Thoracic aorta endothelial cell (primary cell): Measurements from ENCODE around the gene GPR108.

- CAGE, long polyA plus RNA, result no peak
Measured at GRCh38 chr19:6608786-6609022, 17.8 kb upstream of the CD70 start.

DNA sequence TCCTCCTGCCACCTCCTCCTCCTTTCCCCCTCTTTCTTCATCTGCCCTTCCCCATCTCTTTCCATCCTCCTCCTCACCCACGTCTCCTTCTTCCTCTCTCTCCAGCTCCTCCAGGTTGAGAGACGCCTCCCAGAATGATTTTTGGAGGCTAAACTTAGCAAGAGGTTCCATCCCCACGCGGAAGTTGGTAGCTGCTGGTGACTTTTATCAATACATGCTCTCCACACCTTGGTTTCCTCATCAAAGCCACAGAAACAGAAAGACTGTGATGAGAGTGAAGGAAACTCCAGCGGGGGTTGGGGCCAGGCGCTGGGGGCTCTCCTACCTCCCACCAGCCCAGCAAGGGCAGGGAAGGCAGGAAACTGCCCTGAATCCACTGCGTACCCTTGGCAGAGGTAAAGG lies 15.1 kb downstream of the TNFSF14 start:
- CAGE, long polyA plus RNA, result no peak

DNA sequence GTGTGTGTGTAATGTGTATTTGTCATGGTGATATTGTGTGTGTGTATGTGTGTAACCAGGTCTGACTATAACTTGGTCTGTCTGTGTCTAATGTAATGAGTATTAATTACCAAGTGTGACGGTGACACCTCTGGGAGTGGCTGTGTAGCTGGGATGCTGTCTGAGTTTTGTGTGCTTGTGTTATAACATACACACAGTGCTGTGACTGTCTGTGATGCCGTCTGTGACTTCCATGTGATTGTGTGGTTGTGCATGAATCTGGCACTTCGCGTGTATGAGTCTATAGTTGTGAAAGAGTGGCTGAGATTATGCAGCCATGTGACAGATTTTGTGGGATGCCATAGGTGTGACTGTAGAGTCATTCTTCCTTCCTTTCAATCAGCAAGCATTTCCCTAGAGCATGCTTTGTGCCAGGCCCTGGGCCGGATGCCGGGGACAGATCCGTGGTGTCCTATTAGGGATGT lies 6.5 kb downstream of the TNFSF14 start:
- CAGE, long polyA plus RNA, result no peak

GRCh38 chr19:6706793-6707337 lies 13.6 kb downstream of the C3 start:
- CAGE, long polyA plus RNA, result no peak

DNA sequence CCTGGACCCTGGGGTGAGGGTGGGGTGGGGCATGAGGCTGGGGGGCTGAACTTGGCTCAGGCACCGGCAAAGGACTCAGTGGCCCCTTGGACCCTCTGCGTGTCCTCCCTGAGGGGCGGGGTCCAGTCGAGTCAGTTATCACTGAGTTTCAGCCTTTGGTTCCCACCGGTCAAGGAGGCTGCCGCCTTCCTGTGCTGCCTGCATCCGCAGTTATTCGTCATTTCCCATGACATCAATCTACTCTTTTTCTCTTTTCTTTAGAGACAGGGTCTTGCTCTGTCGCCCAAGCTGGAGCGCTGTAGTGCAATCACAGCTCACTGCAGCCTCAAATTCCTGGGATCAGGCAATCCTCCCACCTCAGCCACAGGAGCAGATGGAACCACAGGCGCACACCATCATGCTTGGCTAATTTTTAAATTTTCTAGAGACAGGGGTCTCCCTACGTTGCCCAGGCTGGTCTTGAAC lies 3.0 kb downstream of the GPR108 start:
- CAGE, long polyA plus RNA, result no peak

DNA sequence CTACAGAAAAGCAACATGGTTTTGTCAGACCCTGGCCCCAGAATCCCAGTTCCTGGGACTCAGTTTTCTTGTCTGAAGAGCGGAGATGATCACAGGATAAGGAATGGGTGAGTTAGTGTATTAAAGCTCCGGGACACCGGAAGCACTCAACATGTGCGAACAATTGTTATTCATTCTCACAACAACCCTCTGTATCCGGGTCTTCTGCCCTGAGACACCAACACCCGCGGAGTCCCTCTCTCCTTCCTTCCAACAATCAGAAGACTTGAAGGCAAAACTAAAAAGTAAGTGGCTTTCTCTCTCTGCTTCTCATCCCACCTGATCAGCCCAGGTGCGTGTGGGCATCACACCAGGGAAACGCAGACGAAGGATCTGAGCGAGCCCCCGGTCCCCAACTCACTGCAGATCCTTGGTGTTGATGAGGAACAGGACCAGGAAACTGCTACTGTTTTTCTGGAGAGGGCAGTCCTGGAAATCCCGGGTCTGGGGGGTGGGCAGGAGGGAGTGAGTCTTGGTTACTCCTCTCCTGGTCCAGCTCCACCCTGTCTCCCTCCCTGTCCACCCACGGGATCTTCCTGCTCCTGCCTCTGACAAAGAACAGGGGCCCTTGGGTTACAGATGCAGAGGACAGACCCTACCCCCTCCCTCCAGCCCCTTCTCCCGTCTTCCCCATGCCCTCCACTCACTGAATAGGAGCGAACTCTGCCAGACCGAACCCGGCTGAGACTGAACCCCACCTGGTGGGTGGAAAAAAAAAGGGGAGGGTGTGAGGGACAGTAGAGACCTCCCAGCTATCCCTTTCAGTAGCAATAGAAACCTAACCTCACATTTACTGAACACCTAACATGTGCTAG lies 1.9 kb downstream of the GPR108 start:
- CAGE, long polyA plus RNA, result no peak

GRCh38 chr19:6736845-6737721 lies at the start of gene GPR108:
Gene GPR108, minus strand, starts transcription at chr19:6737580.
- CAGE, long polyA plus RNA, result no peak

DNA sequence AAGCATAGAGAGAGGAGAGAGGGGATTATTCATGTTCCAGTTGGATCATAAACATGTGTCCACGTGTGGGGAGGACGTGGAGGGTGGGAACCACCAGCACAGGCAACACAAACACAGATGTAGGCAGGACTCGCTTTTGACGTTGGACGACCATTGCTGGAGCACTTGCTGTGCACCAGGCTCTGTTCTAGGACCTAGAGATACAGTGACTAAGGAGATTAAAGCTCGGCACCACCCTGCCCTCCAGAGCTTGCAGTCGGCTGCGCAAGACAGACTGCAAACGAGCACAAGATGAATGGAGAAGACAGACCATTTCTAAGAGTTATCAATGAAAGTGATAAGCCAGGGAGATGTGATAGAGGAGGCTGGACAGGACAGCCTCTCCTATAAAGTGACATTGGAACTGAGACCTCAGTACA lies 775 bp downstream of the SH2D3A start:
- CAGE, long polyA plus RNA, result no peak

- CAGE, long polyA plus RNA, result no peak
Measured at GRCh38 chr19:7119432-7119777, 49.9 kb downstream of the ZNF557 start.

- CAGE, long polyA plus RNA, result no peak
Measured at GRCh38 chr19:7138426-7138943, 69.0 kb downstream of the ZNF557 start.

DNA sequence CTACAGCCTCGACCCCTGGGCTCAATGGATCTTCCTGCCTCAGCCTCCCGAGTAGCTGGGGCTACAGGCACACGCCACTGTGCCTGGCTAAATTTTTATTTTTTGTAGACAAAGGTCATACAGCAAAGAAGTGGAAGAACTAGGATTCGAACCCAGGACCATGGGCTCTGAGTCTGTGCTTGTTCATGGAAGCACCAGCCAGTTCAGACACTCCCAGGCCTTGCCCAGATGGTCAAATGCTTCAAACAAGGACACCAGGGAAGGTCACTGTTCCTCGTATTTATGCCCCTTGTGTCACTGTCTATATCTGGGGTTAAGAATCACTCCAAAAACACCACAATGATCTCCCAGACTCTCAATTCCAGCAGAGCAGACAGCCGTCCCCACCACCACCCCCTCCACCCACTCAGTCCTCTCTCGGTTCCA lies 79.2 kb downstream of the INSR start:
- CAGE, long polyA plus RNA, result no peak

DNA sequence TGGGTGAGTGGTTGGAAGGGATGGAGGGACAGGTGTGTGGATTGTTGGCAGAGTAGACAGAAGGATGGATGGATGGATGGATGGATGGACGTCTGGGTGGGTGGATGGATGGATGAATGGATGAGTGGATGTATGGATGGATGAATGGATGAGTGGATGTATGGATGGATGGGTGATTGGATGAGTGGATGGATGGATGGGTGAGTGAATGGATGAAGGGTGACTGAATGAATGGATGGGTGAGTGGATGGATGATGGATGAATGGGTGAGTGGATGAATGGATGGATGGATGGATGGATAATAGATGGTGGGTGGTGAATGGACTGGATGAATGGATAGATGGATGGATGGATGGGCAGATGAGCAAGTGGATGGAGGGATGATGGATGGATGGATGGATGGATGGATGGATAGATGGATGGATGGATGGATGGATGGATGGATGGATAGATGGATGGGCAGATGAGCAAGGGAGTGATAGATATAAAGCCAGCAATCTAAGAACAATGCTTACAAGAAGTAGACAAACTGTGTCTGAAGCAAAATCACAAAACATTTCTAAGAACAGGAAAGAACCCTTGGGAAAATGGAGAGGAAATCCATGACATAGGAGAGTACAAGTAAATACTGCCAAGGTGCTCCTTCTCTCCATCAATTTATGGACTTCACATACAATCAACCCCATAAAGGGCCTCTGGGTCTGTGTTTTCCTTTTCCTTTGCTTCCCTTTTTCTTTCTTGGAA lies 65.1 kb downstream of the INSR start:
- CAGE, long polyA plus RNA, result no peak

- CAGE, long polyA plus RNA, result no peak
Measured at GRCh38 chr19:7254450-7255496, 39.4 kb downstream of the INSR start.

- CAGE, long polyA plus RNA, result no peak
Measured at GRCh38 chr19:7292217-7292859, 1.9 kb downstream of the INSR start.

DNA sequence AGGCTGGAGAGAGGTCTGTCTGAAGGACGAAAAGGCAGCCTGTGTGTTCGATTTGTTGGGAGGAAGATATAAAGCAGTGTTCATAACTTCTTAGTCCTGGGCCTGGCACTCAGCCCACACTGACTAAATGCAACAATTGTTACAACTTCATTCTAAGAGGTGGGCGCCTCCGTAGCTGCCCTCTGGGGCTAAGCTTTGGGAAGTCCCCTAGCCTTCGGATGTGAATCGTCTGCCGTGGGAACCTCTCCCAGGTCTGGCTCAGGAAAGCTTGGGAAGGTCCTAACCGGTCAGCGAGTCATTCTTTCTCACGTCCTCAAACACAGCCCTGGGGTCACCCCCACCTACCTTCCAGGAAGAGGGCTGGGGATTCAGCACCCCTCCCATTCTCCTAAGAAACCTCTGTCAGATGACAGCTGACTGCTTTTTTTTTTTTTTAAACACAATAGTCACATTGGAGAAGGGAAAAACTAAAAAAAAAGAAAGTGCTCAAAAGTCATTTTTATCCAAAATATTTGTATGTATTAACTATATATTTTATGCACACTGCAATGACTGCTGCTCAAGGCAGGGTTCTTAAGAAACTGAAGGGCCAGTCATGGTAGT lies 15.0 kb upstream of the ARHGEF18 start:
- CAGE, long polyA plus RNA, result no peak

- CAGE, long polyA plus RNA, result no peak
Measured at GRCh38 chr19:7472126-7472710, 16.6 kb downstream of the PEX11G start.

- CAGE, long polyA plus RNA, result no peak
Measured at GRCh38 chr19:7500742-7501725, 3.7 kb downstream of the TEX45 start.

DNA sequence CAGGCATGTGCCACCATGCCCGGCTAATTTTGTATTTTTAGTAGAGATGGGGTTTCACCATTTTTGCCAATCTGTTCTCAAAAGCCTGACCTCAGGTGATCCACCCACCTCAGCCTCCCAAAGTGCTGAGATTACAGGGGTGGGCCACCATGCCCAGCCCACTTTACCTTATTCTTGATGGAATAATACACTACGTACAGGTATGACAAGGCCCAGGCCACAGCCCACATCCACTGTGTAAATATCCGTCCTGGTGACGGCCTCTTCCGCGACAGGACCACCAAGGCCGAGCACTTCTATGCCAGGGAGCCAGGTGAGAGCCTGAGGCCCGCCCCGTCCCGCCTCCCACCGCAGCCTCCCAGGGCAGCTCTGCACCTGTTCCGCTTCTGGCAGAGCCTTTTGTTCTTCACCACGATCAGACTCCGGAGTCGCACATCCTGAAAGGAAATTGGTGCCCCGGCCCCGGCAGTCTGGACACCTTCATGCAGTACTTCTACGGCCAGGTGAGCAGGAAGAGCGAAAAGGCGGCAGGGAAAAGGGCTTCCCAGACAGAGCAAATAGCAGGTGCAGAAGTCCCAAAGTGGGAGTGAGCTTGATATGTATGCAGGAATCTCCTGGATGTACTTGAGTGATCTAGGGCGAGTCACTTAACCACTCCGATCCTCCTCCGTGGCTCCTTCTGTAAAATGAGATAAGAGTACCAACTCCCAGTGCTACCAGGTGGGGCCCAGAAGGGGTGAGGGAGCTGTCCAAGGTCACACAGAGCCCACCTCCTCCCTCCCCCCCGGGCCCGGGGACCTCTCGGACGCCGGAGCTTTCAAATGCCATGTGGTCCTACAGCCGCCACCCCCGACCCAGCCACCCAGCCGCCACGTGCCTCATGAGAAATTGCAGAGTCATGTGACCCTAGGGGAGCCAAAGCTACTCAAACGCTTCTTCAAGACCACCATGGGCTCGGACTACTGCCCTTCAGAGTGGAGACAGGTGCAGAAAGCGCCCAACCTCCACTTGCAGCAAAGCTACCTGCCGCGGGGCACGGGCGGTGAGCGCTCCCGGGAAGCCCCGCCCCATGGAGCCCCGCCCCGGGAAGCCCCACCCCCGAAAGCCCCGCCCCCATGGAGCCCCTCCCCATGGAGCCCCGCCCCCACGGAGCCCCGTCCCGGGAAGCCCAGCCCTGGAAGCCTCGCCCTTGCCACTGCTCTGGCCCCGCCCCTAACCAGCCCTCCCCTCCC lies 8.2 kb downstream of the TEX45 start:
- CAGE, long polyA plus RNA, result no peak

- CAGE, long polyA plus RNA, result no peak
Measured at GRCh38 chr19:7521824-7522096, 664 bp upstream of the MCOLN1 start.

- CAGE, long polyA plus RNA, result no peak
Measured at GRCh38 chr19:7553483-7553960, 18.0 kb downstream of the PNPLA6 start.